A375 (cell line): ENCODE measurements around a stretch of chr5.

DNA sequence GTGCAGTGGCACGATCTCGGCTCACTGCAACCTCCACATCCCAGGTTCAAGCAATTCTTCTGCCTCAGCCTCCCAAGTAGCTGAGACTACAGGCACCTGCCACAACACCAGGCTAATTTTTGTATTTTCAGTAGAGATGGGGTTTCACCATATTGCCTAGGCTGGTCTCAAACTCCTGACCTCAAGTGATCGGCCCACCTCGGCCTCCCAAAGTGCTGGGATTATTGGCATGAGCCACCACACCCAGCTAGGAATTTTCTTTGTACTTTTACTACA lies 11.9 kb downstream of the AFF4 start:
- RAMPAGE, long total RNA = no peak

DNA sequence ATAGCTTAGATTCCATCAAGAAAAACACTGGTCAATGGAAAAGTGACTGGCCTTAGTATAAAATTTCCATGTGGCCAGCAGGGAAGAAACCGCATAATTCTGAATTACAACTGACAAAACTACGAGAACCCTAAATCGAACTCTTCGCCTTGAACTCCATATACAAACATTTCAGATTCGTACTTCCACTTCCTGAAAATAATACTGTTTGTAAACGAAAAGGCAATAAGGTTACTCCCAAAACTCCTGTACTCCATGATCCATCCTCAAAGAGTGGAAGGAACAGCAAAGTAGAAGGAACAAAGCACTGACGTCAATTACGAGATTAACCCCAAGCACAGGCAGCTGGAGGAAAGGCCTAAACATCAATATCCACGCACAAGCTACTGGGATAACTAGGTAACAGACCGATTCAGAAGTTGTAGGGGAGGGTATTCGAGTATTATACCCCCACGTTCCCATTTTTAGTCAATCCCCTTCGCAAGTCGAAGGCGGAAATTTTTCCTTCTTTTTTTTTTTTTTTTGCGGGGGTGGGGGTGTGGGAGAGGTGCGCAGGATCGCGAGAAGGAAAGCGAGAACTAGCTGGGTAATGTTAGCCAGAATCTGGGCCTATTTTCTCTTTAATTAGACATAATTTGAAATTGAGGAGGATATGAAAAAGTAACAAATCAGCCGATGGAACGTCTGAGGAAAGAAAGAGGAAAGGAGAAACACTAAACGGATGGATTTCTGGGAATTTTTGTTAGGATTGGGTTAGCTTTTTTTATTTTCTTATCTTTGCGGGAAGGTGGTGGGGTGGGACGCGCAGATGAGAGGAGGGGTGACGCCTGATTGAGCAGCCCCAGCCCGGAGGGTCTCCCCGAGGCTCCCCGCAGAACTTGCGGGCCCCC lies 892 bp downstream of the AFF4 start:
- RAMPAGE, long total RNA = no peak

DNA sequence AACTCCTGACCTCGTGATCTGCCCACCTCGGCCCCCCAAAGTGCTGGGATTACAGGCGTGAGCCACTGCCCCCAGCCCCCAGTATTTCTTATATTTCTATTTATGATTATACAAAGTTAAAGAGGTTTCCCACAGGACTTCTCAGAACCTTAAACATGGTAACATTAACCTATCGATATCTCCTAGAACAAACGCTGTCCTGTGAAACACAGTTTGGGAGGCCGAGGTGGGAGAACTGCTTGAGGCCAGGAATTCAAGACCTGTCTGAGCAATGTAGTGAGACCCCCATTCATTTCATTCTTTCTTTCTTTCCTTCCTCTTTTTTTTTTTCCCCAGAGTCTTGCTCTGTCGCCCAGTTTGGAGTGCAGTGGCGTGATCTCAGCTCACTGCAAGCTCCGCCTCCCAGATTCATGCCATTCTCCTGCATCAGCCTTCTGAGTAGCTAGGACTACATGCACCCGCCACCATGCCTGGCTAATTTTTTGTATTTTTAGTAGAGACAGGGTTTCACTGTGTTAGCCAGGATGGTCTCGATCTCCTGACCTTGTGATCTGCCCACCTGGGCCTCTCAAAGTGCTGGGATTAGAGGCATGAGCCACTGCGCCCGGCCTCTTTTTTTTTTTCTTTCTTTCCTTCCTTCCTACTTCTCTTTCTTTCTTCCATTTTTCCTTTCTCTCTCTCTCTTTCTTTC lies 5.2 kb upstream of the HSPA4 start:
- RAMPAGE, long total RNA = no peak

DNA sequence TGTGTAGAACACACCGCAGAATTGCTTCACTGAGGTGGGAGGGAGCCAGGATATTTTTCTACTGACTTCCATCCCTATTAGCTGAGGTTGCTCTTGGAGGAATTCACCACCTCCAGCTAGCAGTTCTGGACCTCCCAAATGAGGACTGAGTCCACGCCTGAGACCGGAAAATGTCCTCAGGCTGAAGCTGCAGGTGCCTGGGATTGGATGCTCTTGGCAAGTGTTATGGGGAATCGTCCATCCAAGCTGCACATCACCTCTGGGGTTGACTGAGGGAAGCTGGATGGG lies 270.7 kb downstream of the HSPA4 start:
- RAMPAGE, long total RNA = no peak

DNA sequence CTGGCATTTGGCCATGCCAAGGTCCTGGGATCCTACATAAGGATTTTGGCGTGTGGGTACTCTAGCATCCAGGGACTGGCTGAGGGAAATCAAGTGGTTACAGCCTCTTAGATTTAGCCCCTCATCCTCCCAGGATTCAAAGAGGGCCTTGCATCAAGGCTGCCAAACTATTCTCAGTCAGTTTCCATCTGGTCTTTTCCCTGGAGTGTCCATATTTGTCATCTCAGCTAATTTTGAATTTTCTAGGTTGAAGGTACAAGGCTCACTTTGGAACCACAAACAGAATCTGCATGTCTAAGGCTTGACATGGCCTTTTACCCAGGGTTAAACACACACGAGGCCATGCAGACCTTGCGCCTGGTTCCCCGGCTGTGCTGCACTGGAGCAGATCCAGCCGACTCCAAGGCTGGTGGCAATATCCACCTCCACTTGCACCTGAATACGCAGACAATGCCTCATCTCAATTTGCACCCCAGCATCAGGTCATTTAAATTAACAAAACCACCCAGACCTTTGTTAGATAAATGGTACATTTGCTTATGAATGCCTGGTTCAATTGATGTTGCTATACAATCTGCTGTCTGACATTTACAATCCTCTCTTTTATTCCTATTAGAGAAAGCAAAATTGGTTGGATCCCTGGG lies 276.1 kb downstream of the HSPA4 start:
- RAMPAGE, long total RNA = no peak

DNA sequence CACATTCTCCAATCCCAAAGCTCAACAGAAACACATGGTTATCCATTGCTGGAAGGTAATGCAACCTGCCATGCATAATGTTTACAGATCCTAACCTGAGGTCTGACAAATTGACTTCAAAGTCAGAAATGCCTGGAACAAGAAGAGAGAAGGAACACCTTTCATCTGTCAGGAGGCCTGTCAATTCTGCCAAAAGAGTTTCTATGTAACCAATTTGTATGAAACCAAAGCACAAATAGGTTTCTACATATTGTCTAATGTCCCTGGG lies 204.9 kb downstream of the FSTL4 start:
- RAMPAGE, long total RNA = no peak

DNA sequence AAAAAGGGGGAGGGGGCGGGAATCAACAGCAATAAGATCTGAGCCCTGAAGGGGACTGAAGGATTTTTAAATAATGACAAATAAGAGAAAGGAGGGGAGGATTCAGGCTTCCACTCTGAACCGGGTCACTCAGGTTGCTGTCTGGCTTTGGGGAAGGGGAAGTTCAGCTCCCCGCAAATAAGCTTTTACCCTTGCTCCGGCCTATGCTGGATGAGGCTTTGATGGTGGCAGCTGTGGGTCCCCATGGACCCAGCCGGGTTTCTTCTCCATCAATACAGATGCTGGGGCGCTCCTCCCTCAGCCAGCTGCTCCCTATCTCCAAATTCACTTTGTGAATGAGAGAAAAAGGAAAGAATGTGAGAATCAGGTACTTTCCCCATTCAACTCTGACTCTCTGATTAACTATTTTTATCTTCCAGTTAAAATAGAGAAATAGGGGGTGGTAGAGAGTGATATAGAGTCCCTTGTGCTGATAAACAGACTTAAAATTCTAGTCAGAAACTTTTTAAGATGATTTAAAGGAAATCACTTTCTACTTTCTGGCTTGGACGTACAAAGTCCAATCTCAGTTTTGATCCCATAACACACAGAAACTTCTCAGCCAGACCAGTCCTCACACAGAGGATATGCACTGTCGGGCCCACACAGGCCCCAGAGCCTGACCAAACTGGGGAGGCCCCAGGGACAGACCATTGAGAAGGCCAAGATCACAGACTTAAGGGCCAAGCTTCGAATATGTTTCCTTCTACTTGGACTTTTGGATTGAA lies 39.6 kb downstream of the C5orf15 start:
- RAMPAGE, long total RNA = no peak

DNA sequence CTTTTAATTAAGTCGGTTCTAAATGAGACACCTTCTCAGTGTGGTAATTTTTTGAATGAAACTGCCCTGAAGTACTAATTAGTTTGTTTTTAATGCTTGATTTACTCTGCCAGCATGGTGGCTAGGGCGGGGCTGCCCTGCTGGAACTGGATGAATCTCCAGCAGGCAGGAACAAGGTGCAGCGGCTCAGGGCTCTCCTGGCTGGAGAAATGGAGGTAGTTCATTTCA lies 49.3 kb upstream of the VDAC1 start:
- RAMPAGE, long total RNA = no peak

DNA sequence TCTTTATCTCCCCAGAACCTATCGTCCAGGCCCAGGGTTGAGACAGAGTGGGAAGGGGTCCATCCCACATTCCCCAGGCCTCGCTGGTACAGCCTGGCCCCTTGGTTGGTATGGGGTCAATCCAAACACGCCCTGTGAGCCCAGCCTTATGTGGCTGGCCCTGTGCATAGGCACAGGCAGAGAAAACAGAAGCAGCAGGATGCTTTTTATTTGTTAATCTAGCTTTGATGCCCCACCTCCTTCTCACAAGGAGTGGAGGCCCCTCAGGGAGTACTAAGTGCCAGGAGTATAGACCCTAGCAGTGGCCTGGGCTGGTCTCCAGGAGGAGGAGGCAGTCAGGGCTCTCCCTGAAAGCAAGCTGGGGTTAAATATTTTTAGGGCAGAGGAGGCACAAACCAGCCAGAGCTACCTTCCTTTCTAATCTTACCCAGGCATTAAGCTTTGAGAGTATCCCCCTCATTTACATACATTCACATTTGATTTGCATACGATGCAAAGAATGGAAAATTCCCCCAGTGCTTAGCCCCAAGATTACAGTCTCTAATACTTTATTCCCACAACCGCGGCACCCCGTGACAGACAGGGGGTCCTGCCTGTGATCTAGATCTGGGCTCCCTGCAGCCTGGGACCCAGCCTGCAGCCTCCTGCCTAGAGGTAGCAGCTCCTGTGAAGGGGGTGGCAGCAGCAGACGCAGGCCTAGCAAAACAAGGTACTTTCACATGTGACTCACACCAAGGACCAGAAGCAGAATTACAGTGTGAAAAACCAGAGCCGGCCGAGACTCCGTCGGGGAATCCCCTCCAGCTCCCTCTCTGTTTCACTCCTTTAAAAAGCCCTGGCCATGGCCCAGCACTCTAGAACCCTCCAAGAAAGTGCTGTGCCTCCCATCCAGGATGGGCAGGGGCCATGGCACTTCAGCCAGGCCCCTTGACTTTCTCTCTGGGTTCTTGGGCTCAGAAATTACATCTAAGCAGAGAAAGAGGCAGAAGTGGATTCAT lies 14.3 kb upstream of the TCF7 start:
- RAMPAGE, long total RNA = no peak

DNA sequence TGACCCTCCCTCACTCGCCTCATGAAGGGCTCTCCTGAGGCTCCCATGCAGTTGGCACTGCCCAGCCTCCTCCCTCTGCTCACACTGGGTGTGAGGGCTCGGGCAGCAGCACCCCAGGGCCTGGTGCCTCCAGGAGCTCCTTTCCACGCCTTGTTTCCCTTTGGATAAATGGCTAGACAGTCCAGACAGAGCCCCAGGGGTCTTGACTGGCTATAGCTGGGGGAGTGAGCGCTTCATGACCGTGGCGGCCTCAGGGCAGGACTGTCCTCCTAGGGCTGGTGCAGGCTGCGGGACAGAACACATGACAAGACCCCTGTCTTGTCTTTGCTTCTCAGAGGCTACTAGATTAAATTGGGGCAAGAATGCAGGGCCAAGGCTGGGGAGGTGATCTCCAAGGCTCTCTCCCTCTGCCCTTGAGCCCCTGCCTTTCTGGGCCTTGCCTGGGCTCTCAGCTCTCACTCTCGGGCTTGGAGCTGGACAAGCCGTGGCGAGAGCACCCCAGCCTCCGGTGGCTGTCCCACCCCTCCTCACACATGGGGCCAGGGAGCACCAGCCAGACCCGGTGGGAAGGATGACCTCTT lies 13.9 kb downstream of the TCF7 start:
- RAMPAGE, long total RNA = no peak

GRCh38 chr5:134141964-134142453 lies 27.5 kb downstream of the TCF7 start:
- RAMPAGE, long total RNA = no peak

DNA sequence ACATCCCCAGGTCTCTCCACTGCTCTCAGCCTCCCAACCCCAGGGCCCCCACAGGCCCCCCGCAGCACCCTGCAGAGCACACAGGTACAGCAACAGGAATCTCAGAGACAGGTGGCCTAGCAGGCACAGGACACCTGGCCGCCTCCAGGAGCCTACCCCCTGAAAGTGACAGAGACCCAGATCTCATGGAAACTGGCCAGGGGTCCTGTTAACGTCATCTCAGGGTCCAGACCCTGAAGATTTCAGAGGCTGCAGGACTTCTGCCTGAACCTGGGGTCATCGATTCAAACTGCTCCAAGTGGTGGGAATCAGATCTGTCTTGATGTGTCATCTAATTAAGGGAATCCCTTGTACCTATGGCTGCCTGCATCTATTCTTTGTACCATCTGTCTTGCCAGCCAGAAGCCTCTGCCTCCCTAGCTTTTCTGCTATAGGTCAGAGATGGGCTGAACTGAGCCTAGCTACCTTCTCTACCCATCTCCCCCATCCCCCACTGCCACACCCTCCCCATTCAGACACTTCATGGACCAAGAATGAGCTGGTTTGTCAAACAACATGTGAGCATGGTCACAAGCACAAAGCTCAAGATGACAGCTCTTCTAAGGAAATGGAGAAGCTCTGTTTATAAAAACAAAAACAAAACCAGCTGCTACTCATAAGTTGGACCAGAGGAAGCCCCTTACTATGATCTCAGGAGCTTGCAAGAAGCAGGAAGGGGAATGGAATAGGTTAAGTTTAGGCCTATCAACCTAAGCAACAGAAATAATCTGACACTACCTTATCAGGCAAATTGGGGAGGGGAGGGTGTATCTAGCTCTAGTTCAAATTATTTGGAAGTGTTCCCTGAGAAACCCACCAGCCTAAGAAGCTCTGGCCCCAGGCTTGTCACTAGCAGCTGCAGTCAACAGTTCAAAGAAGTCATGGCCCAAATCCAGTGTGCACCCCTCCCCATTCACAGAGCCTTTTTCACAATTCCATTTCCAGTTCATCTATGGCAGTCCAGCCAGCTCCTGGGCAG lies 30.0 kb downstream of the SKP1 start:
- RAMPAGE, long total RNA = no peak

DNA sequence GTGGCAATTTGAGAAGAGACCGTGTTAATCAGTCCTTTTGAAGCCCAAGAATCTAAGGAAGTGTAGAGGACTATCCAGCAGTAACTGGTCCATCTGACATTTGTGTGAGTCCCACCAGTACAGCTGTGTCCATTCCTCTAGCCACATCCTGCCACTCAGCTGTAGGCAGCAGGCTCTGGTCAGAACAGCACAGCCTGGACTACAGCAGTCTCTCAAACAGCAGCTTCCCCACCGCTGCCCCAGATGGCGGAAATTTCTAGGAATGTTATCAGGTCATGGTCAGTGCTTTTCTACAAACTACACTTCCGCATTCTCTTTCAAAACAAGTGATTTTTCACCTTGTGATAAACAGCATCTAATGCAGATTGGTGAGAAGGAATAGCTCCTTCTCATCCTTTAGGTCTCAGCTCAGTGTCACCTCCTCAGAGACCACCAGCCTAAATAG lies 10.8 kb upstream of the SKP1 start:
- RAMPAGE, long total RNA = no peak

DNA sequence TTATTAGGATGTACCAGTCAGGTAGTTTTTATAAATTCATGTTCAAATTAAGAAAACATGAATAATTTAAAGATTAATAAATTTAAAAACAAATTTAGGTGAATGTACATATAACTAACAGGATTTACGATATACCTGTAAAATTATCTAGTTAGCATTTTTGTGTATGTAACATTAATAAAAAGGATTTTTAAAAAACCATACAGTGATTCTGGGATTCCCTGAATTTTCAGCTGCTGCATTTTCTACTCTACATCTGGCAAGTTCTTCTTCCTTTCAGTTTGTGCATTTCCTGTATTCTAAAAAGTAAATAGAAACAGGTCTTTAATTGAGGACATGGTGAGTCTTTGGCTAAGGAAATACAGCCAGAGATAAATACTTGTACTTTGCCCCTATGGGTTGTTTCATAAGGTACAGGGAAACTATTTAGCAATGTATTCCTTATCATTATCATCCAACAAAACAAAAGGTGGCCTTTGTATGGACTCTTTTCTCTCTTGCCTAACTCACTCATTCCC lies 67.5 kb downstream of the CDKL3 start:
- RAMPAGE, long total RNA = no peak

- RAMPAGE, long total RNA = no peak
Observed at GRCh38 chr5:134398339-134399122, 13.2 kb downstream of the CDKN2AIPNL start.

GRCh38 chr5:134415738-134416335 lies 4.2 kb upstream of the CDKN2AIPNL start:
- RAMPAGE, long total RNA = no peak

- RAMPAGE, long total RNA = no peak
Observed at GRCh38 chr5:134460377-134461115, 48.9 kb upstream of the CDKN2AIPNL start.

GRCh38 chr5:134626324-134626924 lies 6.2 kb downstream of the SAR1B start:
- RAMPAGE, long total RNA = no peak

DNA sequence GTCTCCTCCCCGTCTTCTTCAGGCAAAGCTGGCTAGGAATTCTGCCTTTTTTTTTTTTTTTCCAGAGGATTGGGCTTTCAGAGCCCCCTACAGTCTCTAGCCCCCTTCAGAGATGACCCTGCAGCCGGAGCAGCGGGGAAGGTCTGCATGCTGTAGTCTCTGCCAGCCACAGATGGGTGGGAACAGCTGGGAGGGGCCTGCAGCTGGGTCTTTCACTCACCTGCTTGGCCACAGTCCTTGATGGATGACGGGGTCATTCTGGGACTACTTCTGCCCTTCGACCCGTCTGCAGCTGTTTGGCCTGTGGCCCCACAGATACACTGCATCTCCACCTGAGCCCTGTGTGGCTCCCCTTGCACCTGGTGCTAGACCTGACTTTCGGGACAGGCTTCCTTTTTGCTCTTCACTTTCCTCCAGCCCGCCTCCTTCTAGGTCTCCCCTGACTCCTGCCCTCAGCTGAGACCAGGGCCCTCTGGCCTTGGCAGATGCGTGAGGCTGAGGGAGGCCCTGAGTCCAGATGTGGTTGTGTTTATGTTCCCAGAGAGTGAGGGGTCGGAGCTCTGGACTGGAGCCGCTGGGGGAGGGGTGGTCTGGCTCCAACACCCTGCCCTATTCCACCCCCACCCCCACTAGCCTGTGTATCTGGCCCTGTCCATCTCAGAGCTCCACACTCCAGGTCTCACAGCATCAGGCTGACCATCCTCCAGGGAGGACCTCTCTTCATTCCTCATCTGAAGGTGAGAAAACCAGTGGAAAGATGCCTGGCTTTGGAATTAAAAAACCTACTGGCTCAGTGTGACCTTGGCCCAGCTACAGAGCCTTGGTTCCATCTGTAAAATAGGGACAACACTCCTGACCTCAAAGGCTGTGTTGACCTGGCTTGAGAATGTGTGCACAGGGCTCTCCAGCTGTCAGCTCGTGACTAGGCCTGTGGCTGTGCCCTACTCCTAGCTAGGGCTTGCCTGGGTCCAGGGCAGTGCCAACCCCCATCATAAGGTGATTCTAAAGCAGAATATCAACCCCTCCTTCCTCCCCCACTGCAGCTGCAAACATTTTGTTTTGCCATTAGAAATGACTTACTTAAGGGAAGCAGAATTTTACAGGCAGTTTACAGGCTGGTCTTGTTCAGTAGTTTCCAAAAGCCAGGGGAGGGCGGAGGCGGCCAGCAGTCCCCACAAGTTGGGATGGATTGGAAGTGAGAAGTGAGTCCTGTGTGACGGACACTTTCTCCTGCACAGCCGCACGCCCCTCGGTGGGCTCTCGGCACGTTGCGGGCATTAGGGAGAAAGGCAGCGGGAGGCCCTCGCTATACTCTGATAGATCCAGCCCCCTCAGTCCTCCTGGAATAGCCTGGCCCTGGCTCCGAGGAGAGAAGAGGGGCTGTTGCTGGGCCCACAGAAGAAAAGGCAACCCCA lies 7.6 kb downstream of the PITX1 start:
- RAMPAGE, long total RNA = no peak

- RAMPAGE, long total RNA = no peak
Observed at GRCh38 chr5:135028627-135029091, 5.4 kb downstream of the PITX1 start.